Measurements from ENCODE around the gene BCAS4.

- RRBS, result no CpG with 5 or more reads among the region's 5 CpGs
Measured at GRCh38 chr20:50085859-50086420, 27.0 kb downstream of the UBE2V1 start.

- RRBS, result no CpG with 5 or more reads among the region's 35 CpGs
Measured at GRCh38 chr20:50138137-50139440, 14.9 kb downstream of the PEDS1 start.

DNA sequence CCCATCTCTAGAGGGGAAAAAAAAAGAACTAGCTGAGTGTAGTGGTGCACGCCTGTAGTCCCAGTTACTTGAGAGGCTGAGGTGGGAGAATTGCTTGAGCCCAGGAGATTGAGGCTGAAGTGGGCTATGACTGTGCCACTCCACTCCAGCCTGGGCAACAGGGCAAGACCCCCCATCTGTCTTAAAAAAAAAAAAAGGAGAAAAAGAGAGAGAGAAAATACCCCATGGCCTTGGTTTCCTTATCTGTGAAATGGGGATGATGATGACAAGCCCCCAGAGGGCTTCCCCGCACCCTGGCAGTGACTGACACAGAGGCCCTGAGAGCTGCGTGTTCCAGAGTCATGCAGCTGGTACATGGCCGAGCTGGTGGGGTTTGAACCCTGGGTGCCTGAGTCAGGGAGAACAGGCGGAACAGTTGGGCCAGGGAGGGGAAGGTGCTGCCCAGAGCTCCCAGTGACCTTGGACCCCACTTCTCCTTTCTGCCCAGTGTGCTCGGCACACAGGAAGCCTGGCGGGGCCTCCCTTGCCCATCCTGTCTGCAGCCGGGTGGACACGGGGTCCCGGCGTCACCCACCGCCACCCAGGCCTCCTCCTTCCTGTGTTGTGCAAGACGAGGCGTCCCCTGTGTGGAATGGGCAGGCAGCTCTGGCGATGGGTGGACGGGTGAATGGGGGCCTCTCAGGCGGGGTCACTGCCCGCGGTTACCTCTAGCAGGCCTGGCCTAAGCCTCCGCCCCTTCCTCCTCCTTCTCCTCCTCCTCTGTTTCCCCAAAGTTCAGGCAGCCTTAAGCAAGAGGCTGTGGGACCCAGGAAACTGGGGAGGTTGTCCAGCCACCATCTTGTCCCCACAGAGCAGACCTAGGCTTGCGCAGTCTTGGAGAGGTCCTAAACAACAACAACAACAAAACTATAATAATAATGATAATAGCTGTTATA lies 84.2 kb downstream of the CEBPB start:
- RRBS, result no CpG with 5 or more reads among the region's 21 CpGs

- RRBS, result 3% methylated on average over 8 of the region's 32 CpGs
Measured at GRCh38 chr20:50292348-50293324, 102.0 kb downstream of the CEBPB start.

DNA sequence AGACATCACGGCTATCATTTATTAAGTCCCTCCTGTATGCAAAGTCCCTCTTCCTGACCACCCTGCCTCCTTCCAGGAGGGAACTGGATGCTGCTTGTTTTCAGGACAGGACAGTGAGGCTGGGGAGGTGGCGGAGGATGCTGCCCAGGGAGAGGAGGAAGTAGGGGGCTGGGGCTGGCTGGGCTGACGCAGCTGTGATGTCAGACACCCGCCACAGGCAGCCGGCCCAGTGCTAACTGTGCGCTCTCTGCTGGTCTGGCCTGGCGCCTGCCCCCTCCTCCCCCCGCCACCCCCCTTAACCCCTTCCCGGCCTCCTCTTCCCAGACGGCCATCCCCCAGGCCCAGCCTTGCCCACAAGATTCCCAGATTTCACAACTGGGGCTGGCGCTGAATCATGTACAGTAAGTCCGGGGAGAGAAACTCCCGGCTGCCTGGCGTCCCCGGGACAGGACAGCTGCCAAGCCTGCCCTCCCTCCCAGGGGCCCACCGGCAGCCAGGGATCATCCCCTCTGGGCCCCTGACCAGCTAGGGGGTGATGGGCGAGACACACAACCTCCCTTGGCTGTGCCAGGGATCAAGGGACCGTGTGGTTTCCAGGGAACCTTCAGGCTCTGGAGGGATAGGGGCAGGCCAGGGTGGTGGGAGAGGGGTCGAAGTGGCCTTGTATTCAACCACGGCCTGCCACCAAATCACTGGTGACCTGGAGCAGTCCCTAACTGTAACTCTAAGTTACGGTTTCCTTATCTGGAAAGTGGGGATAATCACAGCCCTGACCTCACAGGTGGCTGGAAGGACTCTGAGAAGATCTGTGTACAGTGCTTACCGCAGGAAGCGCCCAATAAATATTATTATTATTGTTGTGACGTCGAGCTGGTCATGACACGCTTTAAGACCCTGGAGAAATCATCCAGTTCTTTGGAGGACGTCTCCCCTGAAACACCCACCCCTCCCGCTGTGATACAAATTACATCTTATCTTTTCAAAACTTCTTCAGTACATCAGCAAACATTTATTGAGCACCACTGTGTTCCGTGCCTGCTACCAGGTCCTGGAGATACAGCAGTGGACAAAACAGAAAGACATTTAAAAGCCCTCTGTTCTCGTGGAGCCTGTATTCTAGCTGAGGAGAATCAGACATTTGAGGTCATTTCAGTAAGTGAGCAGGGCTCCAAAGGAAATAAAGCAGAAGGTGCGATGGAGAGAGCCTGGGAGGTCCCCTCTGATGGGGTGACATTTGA lies 118.3 kb downstream of the CEBPB start:
- RRBS, result 4% methylated on average over 9 of the region's 31 CpGs

DNA sequence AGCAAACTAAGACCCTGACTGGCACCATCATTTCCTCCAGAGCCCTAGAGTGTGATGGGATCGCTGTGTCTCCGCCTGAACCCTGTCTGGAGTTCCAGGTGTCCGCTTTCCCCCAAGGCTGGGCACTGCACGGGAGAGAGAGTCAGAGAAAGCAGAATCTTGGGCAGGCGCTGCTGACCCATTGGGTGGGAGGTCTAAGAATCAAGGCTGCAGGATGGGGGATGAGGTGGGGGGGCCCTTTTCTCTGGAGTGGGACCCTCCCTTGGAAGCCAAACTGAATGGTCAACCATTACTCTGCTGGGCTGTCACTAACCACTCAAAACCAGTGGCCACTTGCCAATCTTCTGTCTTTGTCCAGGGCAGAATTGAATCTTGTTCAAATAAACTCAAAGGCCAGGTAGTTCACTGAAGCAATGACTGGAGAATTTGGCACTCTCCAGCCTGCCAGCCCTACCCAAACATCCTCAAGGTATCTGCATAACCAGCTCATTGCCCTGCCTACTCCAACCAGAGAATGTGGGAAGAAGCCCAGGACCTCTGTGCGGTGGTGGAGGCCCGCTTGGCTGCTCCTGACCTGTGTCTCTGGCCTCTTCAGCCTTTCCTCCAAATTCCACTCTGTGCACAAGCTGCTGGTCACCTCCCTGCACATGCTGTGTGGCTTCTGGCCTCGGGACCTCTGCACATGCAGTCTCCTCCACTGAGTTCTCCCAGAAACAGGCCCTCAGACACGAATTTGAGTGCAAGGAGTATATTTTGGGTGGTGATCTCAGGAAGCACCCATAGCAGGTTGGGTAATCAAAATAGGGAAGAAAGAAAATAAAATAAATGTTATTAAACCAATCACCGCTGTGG lies 141.2 kb downstream of the CEBPB start:
- RRBS, result no CpG with 5 or more reads among the region's 10 CpGs

GRCh38 chr20:50336584-50337004 lies 146.0 kb downstream of the CEBPB start:
- RRBS, result no CpG with 5 or more reads among the region's 5 CpGs

DNA sequence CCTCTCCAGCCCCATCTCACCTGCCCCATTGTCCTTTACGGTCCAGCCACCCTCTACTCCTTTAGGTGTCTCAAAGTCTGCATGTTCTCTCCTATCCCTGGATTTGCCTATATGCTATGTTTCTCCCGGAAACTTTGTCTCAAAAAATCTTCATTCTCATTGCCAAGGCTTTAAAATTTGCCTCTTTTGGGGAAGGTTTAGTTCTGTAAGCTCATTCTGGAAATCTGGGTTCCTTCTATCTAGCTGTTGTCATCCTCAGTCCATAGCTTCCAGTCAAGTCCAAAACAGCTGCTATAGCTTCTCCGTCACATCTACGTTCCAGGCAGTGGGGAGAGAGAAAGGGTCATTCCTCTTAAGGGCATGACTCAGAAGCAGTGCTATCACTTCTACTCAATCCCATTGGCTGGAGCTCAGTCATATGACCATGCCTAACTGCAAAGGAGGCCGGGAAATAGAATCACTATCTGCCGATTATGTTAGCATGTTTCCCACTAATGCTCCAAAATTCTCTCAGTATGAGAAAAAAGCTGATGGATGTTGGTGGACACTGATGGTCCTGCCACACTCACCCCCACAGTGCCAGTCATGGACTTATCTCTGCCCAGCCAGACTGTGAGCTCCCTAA lies 141.4 kb upstream of the PTPN1 start:
- RRBS, result no CpG with 5 or more reads among the region's 6 CpGs

DNA sequence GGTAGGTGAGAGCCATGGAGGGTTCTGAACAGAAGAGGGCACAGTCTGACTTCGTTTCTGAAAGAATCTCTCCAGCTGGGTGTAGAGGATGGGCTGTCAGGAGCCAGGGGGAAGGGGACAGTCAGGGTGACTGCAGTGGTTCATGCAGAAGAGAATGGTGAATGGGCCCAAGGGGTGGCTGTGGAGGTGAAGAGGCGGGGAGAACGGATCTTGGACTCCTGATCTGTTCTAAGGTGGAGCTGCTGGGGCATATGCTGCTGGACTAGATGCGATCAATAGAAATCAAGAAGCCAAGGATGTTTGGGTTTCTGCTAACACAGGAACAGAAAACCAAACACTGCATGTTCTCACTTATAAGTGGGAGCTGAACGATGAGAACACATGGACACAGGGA lies 109.6 kb upstream of the PTPN1 start:
- RRBS, result no CpG with 5 or more reads among the region's 5 CpGs

GRCh38 chr20:50504290-50504966 lies 5.8 kb upstream of the PTPN1 start:
- RRBS, result no CpG with 5 or more reads among the region's 6 CpGs

GRCh38 chr20:50554612-50555194 lies 44.5 kb downstream of the PTPN1 start:
- RRBS, result no CpG with 5 or more reads among the region's 3 CpGs

- RRBS, result no CpG with 5 or more reads among the region's 12 CpGs
Measured at GRCh38 chr20:50562192-50563099, 52.3 kb downstream of the PTPN1 start.

- RRBS, result no CpG with 5 or more reads among the region's 17 CpGs
Measured at GRCh38 chr20:50586126-50587104, 76.2 kb downstream of the PTPN1 start.

- RRBS, result no CpG with 5 or more reads among the region's 14 CpGs
Measured at GRCh38 chr20:50707507-50707910, 16.2 kb upstream of the RIPOR3 start.

GRCh38 chr20:50729604-50730105 lies 1.7 kb upstream of the PARD6B start:
- RRBS, result no CpG with 5 or more reads among the region's 8 CpGs

GRCh38 chr20:50794643-50795877 lies at the start of gene BCAS4:
BCAS4 (plus strand) TSS chr20:50795061.
- RRBS, result 2% methylated on average over 25 of the region's 101 CpGs

GRCh38 chr20:50822056-50822403 lies 27.2 kb downstream of the BCAS4 start:
- RRBS, result no CpG with 5 or more reads among the region's 6 CpGs

- RRBS, result no CpG with 5 or more reads among the region's 4 CpGs
Measured at GRCh38 chr20:50823919-50824547, 29.2 kb downstream of the BCAS4 start.

GRCh38 chr20:50837451-50838206 lies 42.8 kb downstream of the BCAS4 start:
- RRBS, result no CpG with 5 or more reads among the region's 21 CpGs

- RRBS, result no CpG with 5 or more reads among the region's 16 CpGs
Measured at GRCh38 chr20:50892098-50893456, 38.7 kb downstream of the ADNP start.

All from renal cortical epithelial cell (primary cell).